Glomerular endothelial cell (primary cell): ENCODE measurements around a stretch of chr9.

- RAMPAGE, long total RNA, result no peak
Measured at GRCh38 chr9:113676840-113677690, 199.0 kb upstream of the ZNF618 start.

- RAMPAGE, long total RNA, result no peak
Measured at GRCh38 chr9:113705845-113706695, 170.0 kb upstream of the ZNF618 start.

GRCh38 chr9:113988957-113989408 is 89.1 kb downstream of the AMBP start:
- RAMPAGE, long total RNA, result no peak

DNA sequence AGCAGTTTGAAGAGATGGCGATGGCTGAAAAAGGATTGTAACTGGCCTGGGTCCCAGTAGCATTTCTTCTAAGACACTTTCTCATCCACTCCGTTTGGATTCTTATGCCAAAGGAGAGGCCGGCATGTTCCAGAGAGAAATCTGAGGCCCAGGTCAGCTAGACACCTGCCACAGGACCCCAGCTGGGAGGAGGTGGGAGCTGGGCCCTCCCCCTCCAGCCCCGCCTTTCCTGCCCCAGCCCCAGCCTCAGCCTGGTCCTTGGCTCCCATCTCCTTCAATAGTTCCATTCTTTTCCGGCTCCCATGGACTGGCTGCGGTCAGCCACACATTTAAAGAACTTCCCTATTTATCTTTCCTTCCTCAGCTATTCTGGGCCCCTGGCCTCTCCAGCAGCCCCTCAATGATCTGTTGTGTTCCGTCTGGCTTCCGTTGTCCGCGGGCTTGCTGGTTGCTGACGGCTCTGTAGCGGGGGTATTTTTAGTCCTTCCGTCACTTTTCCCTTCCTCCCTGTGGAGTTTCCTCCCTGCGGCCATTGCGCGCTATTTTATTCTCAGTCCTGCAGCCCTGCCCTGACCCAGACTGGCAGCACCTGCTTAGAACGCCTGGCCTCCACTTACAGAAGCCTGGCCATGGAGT is 73.9 kb downstream of the AMBP start:
- RAMPAGE, long total RNA, result no peak

DNA sequence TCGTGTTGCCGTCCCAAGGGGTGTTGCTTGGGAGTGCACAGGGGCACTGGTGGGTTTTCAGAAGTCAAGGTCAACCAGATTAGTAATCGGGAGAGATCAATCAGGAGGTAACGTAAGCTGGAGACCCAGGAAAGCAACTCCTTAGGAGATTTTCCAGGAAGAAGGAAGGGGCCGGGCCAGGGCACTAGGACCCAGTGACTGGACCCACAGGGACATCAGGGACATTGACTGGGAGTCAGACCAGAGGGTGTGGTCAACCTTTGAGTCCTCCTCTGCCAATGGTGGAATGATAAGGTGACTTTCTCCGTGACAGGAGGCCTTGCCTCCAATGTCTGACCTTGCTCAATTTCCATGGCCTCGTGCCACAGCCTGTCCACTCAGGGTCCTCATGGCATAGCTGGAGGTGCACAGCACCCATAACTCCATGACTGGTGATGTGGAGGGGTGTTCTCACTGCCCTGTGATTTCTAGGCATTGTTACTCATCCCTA is 3.9 kb upstream of the AMBP start:
- RAMPAGE, long total RNA, result no peak

- RAMPAGE, long total RNA, result no peak
Measured at GRCh38 chr9:114113010-114113524, 14.0 kb upstream of the KIF12 start.

- RAMPAGE, long total RNA, result no peak
Measured at GRCh38 chr9:114174633-114175854, 19.7 kb downstream of the COL27A1 start.

- RAMPAGE, long total RNA, result no peak
Measured at GRCh38 chr9:114209285-114209814, 54.0 kb downstream of the COL27A1 start.

DNA sequence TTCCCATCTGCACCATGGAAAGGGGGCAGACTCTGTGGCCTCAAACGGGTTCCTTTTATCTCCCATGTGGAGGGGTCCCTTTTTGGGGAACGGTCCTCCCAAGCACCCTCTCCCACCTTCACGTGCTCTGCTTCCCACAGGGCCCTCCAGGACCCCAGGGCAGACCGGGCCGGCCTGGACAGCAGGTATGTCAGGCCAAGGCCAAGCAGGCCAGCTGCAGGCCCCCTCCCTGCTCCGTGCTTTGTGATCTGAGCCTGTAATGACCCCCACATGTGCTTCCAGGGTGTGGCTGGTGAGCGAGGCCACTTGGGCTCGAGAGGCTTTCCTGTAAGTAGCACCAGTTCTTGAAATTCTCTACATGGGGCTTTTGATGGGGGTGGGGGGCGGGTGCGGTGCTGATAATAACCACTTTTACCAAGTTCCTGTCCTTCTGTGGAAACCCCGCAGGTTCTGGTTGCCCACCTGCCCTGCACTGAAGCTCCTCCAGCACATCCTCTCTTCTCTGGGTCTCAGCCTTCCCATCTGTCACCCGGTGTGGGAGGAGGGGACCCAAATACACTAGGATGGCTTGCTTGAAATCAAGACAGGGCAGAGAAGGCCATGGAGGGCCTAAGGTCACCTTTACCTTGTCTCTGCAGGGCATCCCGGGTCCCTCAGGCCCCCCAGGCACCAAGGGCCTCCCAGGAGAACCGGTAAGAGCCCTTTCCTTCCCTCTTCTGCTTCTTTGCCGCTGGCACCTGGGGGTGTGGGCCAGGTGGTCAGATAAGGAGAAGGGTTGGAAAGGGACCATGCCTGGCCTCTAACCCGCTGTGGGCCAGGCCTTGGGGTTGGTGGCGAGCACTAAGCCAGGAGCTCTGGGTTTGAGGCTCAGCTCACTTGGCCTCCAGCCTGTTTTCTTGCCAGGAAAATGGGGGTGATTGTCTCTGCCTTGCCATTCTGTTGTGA is 57.8 kb upstream of the ORM1 start:
- RAMPAGE, long total RNA, result no peak

GRCh38 chr9:114377068-114377640 is 10.6 kb downstream of the AKNA start:
- RAMPAGE, long total RNA, result no peak

DNA sequence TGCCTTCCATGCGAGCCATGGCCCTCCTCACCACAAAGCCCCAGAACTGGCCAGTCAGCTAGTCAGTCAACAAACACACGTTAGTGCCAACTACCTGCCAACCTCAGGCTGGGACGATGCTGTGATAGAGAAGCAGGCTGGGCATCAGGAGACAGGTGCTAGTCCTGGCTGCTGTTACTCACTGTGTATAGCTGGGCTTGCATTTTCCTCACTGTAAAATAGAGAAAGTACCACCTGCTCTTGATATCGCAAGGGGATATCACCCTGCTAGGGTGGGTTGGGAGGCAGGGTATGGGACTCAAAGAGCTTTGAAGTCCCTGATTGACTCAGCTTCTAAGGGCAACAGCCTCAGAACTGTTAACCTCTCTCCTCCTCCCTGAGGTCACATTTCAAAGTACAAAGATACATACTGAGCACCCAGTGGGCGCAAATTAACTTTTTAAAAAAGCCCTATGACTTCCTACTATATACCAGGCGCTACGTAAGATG is 2.0 kb downstream of the AKNA start:
- RAMPAGE, long total RNA, result no peak

DNA sequence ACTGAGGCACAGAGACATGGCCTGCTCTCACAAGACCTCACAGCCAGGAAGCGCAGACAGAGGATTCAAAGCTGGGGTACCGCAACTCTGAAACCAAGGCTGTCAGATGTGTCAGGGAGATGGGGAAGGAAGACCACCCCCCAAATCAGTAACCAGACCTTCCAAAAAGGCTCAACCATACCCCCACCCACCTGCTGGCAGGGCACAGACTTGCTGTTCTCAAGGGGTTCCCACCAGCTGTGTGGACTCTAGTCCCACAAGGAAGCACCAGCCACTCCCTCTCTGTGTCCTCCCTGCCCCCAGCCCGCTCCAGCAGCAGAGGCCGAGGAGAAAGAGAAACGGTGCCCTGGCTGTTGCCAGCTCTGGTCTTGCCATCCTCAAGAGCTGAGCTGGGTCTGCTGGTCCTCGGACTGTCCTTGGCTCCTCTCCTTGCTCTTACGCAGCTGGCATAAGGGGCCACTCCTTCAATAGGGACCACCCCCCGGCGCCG is 740 bp downstream of the AKNA start:
- RAMPAGE, long total RNA, result no peak

- RAMPAGE, long total RNA, result no peak
Measured at GRCh38 chr9:114397515-114398566, 10.1 kb upstream of the AKNA start.

- RAMPAGE, long total RNA, result no peak
Measured at GRCh38 chr9:114402359-114403087, 14.7 kb upstream of the AKNA start.

- RAMPAGE, long total RNA, result no peak
Measured at GRCh38 chr9:114589085-114589462, 1.5 kb downstream of the ATP6V1G1 start.

GRCh38 chr9:114643569-114644797 is 13.6 kb downstream of the TEX53 start:
- RAMPAGE, long total RNA, result no peak

DNA sequence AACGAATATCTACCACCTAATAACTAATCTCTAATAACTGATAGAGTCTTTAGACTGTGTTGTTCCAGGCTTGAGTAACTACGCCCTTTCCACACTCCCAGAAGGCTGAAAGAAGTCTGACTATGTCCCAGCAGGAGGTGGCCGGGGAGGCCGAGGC is 274 bp downstream of the TEX53 start:
- RAMPAGE, long total RNA, result no peak

DNA sequence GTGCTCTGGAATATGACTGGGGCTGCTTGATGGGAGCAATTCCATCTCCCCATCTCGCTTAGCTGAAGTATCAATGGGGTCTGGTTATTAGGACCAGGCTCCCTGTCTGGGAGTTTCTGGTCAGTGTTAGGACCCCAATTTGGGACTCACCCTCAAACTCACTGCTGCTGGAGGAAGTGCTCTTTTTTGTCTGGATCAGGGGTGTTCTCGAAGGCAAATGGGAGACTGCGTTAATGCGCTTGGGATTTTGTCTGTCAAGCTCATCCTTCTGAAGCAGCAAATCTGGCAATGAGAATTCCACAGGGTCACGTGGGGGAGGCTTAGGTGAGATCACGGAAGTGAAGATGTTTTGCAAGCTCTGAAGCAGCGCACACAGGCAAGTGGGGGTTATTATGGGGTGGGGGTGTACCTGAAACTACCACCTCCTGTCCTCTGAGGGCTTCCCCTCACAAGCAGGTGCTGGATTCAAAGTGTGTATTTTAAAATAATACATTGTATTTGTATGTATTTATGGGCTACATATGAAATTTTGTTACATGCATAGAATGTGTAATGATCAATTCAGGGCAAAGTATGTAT is 10.5 kb upstream of the TEX53 start:
- RAMPAGE, long total RNA, result no peak

GRCh38 chr9:114927970-114928472 is 2.4 kb downstream of the TNFSF8 start:
- RAMPAGE, long total RNA, result no peak

DNA sequence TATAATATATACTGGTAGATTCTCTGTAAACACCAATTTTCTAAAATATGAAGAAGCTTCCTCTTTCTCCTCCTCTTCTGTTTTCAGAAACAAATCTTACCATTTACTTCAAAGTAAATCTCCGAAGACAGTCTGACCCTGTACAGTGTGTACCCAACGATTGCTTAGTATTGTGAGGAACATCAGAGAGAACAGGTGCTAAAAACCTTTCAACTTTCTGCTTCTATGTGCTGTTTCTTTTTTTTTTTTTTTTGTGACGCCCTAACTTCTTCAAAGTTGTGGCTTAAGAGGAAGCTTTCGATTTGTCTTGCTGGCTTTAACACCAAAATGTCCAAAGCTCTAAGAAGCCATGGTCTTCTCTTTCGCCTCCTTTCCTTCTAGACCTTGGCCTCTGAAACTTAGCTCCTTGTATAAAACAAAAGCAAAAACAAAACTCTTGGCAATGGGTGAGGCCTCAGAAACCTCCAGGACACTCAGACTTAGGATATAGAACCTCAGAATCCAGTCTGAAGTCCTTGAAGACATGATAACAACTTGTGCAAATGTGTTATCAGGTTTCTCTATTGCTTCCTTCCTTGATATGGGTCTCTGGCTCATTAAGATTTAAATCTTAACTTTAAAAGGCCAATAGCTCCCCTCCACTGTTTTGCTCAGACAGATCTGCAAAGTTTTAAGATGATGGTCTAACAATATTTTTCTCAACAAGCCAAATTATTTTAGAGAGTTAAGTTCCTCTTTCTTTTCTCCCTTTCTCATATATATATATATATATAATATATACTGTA is 1.1 kb downstream of the TNFSF8 start:
- RAMPAGE, long total RNA, result no peak